Thyroid gland (tissue), 7 donors: ENCODE measurements around the genes PLBD2 and TBX3.

GRCh38 chr12:113242480-113243068 is 21.3 kb downstream of the TPCN1 start:
- PRO-cap, 2 experiments, result peak in 2 of 2 experiments; most common plus-strand start chr12:113242817 (in 1); most common minus-strand start chr12:113242721 (in 2)
- RAMPAGE, long total RNA, 5 experiments, result no peak in any of the 5 experiments

- PRO-cap, 2 experiments, result no peak in any of the 2 experiments
- RAMPAGE, long total RNA, 5 experiments, result no peak in any of the 5 experiments
Observed at GRCh38 chr12:113244006-113245156, 23.1 kb downstream of the TPCN1 start.

DNA sequence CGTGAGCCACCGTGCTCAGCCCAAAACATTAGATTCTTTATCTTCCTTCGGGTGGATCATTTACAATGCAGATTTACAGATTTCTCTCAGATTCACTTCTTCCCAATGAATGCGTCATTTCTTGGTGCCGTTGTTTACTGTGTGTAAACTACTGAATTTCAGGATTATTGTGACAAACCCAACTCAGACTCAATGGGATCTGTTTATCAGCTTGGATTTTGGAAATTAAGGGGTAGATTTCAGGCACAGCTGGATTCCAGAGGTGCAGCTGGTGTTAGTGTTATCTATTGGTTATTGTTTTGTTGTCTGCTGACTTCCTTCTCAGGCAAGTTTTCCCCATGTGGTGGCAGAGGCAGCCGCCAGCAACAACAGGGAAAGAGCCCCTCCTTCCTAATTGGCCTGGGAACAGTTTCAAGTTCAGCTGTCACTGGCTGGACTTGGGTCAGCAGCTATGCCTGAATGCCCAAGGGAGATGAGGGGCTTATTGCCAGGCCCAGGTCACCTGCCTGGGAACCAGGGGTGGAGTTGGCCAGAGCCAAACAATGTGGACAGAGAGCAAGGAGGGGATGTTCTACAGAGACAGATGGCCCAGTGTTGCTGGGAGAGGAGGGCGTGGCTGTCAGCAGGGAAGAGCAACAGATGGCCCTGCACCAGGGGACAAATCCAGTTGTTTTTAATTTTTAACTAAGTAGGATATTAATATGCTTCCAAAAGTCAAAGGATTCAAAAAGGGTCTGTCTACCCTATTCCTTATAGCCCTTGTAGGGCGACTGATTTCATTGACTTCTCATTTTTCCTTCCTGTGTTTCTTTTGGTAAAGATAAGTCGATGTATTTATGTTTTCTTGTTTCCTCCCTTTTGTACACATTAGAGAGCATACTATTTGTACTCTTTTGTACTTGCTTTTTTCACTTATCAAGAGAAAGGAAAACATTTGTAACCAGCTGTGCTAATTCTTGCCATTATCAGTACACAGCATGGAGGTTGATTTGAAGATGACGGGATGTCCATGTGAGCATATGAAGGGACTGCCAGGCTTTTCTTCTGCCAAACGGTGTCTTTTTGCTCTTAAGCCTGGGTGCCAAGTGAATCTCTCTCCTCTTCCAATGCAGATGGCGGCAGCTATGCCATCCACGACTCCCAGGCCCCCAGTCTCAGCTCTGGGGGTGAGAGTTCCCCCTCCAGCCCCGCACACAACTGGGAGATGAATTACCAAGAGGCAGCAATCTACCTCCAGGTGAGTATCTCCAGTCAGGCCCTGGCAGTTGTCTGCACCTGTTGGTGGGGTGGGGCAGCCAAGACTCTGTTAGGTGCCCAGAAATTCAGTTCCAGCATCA is 38.5 kb downstream of the TPCN1 start:
- PRO-cap, 2 experiments, result no peak in any of the 2 experiments
- RAMPAGE, long total RNA, 5 experiments, result no peak in any of the 5 experiments

DNA sequence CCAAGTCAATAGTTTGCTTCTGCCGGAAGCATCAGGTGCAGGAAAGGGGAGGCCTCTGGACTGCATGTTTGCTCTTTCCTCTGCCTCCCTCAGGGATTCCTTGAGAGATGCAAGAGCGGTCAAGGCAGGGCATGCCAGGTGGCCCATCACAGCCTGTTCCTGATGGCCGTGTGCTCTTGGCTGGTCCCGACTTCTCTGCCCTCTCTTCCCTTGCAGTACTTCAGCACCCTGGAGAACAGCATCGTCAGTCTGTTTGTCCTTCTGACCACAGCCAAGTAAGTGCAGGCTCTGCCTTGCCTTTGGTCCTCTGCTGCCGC is 51.7 kb downstream of the TPCN1 start:
- PRO-cap, 2 experiments, result no peak in any of the 2 experiments
- RAMPAGE, long total RNA, 5 experiments, result no peak in any of the 5 experiments

- PRO-cap, 2 experiments, result no peak in any of the 2 experiments
- RAMPAGE, long total RNA, 5 experiments, result no peak in any of the 5 experiments
Observed at GRCh38 chr12:113291027-113292136, 43.5 kb downstream of the SLC8B1 start.

DNA sequence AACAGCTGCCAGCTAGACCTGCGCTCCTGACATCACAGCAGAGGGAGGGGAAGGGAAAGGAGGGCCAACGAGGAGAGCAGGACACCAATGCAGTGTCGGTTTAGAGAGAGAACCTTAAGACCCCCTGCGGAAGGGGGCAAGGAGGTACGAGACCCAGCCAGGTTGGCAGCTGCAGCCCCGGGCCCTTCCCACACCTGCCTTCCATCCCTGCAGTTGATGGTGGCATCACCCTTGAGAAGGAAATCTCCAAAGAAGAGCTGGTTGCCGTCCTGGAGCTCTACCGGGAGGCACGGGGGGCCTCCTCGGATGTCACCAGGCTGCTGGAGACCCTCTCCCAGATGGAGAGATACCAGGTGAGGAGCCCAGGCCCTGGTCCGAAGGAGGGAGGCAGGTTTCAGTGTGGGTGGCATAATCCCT is 42.2 kb downstream of the SLC8B1 start:
- PRO-cap, 2 experiments, result no peak in any of the 2 experiments
- RAMPAGE, long total RNA, 5 experiments, result no peak in any of the 5 experiments

DNA sequence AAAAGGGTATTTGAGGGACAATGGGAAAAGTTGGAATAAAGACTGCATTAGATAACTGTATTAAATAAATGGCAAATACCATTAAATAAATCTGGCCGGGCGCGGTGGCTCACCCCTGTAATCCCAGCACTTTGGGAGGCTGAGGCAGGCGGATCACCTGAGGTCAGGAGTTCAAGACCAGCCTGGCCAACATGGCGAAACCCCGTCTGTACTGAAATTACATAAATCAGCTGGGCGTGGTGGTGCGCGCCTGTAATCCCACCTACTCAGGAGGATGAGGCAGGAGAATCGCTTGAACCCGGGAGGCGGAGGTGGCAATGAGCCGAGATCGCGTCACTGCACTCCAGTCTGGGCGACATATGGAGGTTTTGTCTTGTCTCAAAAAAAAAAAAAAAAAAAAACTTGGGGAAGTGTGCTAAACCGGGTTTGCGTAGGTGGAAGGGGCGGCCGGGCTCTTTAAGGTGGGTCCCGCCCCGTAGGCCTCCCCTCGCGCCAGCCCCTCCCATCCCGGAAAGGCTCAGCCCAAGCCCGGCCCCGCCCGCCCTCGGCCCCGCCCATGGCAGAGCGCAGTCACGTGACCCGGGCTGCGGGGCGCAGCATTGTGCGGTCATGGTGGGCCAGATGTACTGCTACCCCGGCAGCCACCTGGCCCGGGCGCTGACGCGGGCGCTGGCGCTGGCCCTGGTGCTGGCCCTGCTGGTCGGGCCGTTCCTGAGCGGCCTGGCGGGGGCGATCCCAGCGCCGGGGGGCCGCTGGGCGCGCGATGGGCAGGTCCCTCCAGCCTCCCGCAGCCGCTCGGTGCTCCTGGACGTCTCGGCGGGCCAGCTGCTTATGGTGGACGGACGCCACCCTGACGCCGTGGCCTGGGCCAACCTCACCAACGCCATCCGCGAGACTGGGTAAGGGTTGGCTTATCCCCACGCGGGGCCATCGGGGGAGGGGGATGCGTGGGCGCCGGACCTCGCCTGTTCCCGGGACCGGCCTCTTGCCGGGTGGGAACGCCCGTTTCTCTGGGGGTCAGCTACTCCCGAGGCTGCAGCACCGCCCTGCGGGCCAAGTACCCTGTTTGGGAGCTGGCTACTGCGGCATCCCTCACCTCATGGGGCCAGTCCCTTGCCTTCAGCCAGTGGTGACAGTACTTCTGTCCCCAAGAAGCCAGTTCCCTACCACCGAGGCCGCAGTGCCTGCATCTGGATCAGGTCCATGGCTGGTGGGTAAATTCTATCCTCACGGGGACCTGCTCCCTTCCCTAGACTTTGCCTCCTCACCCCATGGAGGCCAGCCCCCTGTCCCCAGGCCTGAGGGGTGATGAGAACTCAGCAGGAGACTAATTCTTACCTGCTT is at the start of gene PLBD2:
Gene PLBD2 (plus strand): TSS at position 596 of the 1,344 bp plus-strand sequence.
- PRO-cap, 2 experiments, result peak in 2 of 2 experiments; most common plus-strand start position 599 of the sequence (in 2); most common minus-strand start position 430 of the sequence (in 2)
- RAMPAGE, long total RNA, 5 experiments, result no peak in any of the 5 experiments

DNA sequence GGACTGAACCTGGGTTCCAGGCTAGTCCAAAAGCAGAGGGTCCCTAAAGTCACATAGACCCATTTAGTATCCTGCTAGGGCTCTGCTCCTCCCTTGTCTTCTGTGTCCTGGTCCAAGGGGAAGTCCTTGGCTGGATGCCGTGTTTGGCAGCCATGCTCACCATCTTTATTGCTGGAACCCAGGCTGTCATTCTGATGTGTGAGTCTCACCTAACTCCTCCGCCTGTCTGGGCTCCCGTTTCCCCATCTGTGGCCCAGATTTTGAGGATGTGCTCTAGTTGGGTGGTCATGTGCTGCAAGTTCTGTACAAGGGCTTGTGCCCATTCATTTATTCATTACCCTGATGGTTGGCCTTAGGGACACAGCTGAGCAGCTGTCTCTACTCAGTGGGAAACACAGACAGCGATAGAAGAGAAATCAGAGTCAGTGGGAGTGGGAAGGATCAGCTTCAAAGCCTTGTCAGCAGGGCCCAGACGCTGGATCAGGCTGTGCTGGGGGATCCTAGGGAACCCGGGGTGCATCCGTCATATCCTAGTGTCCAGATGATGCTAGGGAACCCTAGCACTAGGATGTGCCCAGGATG is 1.1 kb downstream of the PLBD2 start:
- PRO-cap, 2 experiments, result no peak in any of the 2 experiments
- RAMPAGE, long total RNA, 5 experiments, result no peak in any of the 5 experiments

- PRO-cap, 2 experiments, result no peak in any of the 2 experiments
- RAMPAGE, long total RNA, 5 experiments, result no peak in any of the 5 experiments
Observed at GRCh38 chr12:113467821-113468435, 3.7 kb downstream of the LHX5 start.

DNA sequence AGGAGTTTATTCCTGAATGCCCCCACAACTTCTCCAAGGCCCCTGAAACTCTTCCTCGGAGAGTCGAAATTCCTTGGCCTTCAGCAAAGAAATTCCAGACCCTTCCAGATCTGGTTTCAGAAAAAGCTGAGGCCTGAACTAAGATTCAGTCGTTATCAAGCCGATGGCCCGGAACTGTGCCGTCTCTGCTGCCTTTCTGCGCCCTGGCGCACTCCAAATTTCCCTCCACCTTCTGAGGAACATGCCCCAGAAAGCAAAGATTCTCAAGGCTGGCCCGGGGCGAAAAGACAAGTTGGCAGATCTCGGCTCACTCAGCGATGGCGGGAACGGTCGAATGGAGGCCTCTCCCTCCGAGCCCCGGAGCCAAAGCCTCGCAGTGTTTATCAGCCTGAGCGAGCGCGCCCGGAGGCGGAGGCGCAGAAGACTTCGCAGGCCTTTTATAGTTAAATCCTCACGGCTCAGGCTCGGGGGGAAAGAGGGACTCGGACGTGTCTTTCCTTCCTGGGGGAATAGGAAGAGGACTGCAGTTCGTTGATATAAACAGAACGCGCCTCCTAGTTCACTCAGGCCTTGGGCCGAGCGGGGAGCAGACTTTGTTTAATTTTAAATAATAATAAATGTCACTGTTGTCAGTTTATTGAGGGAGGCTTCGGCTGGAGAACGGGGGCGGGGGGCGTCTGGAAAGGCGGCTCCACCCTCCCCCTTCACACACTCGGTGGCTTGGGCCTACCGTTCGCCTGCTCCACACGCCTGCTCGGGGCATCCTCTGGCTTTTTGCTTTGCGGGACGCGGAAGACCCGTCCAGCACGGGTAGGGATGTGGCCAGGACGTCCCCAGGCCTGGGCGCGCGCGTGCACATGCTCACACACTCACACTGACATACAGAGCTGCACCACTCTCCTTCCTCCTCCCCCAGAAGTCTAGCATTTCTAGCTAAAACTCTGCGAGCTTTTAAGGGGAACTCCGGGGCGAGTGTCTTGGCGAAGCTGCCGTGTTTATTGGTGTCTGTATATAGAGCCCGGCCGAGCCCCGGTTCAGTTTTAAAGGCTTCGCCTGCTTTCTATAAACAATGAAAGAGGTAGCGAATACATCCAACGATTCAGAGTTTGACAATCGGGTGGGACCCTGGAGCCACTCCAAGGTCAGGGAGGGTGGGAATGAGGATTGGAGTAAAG is 5.3 kb downstream of the TBX5 start:
- PRO-cap, 2 experiments, result no peak in any of the 2 experiments
- RAMPAGE, long total RNA, 5 experiments, result no peak in any of the 5 experiments

DNA sequence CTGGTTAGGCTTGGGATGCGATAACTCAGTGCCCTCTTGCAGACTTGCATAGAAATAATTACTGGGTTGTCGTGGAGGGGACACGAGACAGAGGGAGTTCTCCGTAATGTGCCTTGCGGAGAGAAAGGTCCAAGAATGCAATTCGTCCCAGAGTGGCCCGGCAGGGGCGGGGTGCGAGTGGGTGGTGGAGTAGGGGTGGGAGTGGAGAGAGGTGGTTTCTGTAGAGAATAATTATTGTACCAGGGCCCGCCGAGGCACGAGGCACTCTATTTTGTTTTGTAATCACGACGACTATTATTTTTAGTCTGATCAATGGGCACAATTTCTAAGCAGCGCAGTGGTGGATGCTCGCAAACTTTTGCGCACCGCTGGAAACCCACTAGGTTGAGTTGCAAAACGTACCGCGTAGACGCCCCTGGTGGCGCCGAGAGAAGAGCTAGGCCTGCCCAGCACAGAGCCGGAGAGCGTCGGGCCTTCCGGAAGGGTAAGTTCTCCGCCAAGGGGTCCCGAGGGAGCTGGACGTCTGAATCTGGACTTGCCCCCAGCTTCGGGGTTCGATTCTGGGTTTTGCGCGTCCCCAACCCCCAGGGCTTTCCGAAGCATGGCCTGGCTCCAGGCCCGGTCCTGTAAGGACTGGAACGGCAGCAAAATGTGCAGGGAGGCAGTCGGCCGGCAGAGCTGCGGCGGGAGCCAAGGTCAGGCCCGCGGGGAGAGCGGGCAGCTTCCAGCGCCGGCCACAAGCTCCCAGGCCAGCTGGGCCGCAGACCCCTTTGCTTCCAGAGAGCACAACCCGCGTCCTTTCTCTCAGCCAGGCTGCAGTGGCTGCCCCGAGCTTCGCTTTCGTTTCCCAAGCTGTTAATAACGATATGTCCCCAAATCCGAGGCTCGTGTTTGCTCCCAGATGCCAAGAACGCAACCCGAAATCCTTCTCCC is 2.8 kb upstream of the TBX5 start:
- PRO-cap, 2 experiments, result no peak in any of the 2 experiments
- RAMPAGE, long total RNA, 5 experiments, result no peak in any of the 5 experiments

DNA sequence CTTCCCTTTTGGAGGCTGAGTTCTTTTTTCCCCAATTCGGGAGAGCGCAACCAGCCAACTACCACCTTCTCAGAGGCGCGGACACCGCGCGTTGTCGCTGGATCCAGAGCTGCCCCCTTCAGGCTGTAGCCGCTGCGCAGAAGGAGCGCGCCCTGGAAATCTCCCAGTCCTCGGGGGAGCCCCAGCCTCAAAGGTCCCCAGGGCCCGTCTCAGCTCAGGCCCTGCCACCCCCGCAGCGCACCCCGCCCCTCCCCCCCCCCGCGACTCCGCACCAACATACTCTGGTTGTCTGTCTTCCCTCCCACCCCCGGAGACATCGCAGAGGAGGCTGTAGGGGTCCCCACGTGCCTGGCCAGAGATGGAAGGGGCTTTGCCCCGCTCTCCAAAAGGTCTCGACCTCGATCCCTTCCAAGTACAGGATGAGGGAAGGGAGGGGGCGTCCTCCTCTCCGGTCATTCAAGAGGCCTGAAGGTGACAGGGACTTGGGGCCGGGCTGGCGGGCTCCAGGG is 15.3 kb downstream of the TBX3 start:
- PRO-cap, 2 experiments, result peak in 2 of 2 experiments; most common plus-strand start position 166 of the sequence (in 2); most common minus-strand start position 93 of the sequence (in 2)
- RAMPAGE, long total RNA, 5 experiments, result start-site peak on the minus strand in 1 of 5 experiments, centred at position 440 of the sequence, 6 reads per replicate

GRCh38 chr12:114671519-114672591 is 12.1 kb downstream of the TBX3 start:
- PRO-cap, 2 experiments, result no peak in any of the 2 experiments
- RAMPAGE, long total RNA, 5 experiments, result no peak in any of the 5 experiments

DNA sequence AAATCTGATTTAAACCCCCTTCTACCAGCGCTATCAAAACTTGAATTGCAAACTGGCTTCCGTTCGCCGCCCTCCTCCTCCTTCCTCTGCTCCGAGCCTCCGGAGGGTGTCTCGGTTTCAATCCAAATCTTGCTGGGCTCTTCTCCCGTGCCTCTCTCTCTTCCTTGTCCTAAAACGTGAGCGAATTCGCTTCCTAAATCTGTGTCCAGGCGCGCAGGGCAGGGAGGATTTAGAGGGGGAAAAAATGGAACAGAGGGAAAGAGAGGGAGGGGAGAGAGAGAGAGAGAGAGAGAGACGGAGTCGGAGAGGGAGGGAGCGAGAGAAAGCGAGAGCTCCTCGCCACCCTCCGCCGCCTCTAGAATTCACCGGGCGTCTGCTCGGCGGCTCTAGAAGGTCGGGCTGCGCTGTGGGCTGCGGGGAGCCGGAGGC is at the start of gene TBX3:
Gene TBX3 (minus strand): TSS at position 375 of the 429 bp plus-strand sequence.
- PRO-cap, 2 experiments, result peak in 2 of 2 experiments; most common plus-strand start position 358 of the sequence (in 1); most common minus-strand start position 364 of the sequence (in 2)
- RAMPAGE, long total RNA, 5 experiments, result start-site peak on the minus strand in 3 of 5 experiments, centred at positions 187 to 375 of the sequence, 95 to 1,071 reads per replicate

DNA sequence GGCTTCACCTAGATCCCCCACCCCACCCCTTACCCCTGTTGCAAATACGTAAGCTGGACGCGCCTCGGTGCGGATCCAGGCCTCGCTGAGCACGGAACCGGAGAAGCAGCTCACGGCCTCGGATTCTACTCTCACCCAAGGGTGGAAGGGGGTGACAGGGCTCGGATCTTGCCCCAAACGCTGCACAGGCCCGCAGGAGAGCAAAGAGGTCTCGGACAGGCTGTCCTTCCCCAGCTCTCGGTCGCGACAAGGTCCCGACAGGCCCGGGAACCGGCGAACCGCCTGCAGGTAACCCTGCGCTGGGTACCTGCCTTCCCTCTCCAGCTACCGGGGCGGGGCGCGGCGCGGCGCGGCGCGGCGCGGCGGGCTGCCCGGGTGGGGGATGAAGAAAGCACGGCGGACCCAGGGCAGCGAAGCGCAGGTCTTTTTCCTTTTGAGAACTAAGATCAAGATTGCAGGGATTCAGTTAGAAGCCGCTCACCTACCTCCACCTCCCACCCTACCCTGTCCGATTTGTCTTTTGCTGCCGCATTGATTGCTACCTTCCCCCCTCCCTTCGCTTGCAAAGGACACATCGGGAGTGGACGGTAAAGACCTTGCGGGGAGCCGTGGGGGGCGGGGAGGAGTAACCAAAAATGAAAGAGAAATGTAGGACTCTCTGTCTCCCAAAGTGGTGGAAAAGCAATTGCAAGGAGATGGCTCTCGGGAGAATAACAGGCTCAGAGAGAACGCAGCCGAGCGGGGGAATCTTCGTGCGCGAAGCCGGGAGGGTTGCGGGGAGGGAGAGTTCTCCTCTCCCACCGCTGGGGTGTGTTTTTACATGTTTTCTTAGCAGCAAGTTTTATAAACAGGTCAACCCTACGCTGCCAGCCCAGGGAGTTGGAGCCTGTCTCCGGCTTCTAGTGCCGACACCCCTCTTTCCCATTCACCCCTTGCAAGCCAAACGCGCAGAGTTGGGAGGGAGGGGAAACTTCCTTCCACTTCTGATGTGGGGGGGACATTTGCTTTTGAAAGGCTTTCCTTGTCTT is 8.5 kb upstream of the TBX3 start:
- PRO-cap, 2 experiments, result peak in 2 of 2 experiments; most common plus-strand start position 874 of the sequence (in 2); most common minus-strand start position 320 of the sequence (in 1)
- RAMPAGE, long total RNA, 5 experiments, result start-site peak on the plus strand in 4 of 5 experiments, centred at positions 82 to 239 of the sequence, 6 to 19 reads per replicate

GRCh38 chr12:114826297-114826731 is 142.3 kb upstream of the TBX3 start:
- PRO-cap, 2 experiments, result no peak in any of the 2 experiments
- RAMPAGE, long total RNA, 5 experiments, result no peak in any of the 5 experiments

DNA sequence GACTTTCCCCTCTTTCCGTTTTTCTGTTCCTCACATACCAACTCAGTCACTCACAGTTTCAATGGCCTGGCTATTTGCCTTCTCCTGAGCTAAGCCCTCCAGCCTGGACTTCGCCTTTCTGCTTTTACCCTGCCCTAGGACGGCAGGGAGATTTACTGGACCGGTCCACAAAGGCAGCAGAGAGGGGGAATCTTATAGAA is 219.1 kb upstream of the TBX3 start:
- PRO-cap, 2 experiments, result no peak in any of the 2 experiments
- RAMPAGE, long total RNA, 5 experiments, result no peak in any of the 5 experiments

DNA sequence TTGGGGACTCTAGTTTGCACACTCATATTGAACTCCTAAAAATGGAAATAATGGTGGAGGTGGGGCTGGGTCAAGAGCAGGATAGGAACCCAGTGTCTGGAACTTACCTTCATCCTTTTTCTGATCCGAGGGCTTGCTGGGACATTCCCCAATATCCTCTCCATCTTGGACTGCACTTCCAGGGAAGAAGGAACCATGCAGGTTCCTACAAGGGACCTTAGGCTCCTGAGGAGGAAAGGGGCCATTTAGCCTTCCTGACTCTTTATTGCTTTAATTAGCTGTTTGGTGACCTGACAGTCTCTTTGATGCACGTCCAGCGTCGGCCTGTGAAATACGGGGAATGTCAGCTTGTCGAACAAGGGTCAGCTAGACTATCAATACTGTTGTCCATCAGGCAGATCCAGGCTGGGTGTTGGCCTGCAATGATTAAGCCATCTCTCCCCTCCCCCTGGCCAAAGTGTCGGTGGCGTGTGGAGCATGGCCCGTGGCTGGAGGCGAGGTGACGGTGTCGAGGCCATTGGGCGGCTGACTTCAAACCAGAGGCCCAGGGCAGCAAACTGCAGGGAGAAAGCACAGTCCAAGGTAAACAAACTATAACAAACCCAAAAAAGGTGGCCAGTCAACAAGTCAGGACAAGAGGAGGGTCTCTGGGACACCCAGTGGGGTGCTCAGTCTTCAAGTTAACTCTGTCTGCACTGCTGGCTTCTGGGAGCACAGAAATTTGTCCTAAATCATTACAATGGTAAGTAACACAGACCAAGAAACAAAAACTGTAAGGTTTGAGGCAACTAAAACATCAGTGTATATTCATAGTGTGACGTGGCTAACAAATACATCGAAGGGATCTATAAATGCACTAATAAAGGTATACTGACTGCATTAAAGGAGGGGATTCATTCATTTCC is 405.3 kb upstream of the TBX3 start:
- PRO-cap, 2 experiments, result no peak in any of the 2 experiments
- RAMPAGE, long total RNA, 5 experiments, result no peak in any of the 5 experiments

DNA sequence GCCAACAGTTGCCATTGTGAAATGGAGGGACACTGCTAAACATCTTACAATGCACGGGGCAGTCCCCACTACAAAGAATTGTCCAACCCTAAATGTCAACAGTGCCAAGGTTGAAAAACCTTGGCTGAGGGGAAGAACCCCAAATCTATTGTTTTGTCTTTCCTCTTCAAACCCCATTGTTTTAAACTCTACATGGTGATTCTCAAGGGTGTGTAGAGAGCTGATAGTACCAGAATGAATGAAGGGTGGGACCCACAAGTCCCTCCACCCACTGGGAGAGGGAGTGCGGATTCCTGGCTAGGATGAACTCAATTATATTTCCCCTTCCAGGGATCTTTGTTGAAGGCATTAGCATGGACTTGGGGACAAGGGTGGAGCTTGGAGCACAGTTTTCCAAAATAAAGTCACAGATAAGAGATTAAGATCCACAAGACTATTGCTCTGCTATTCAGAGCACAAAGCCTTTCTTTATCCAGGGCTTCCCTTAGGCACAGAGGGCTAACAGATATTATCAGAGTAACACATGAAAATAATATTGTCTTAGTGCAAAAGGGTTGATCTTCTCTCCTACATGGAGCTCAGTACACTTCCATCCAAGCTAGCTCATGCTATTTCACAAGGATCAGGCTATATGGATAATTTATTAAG is 755.1 kb upstream of the TBX3 start:
- PRO-cap, 2 experiments, result no peak in any of the 2 experiments
- RAMPAGE, long total RNA, 5 experiments, result no peak in any of the 5 experiments

DNA sequence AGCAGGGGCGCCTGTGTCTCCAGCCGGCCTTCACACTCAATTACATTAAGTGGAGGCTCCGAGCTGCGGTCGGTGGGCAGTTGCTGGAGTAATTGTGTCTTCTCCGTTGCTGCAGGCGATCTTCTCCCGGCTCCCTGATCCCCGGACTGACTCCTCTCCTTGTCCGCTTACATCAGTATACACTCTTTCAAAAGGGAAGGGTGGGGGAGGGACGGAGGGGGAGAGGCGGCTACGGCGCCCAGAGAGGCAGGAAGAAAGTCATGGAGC is 707.2 kb downstream of the MED13L start:
- PRO-cap, 2 experiments, result peak in 1 of 2 experiments; most common minus-strand start position 148 of the sequence (in 1)
- RAMPAGE, long total RNA, 5 experiments, result no peak in any of the 5 experiments